PFSK-1 (cell line): ENCODE data around the gene ATRN.

- RRBS: 36% methylated on average over 66 of the region's 100 CpGs
Measured at GRCh38 chr20:3239337-3240369, 663 bp upstream of the SLC4A11 start.

- RRBS: no CpG with 5 or more reads among the region's 7 CpGs
Measured at GRCh38 chr20:3276900-3278234, 38.4 kb upstream of the SLC4A11 start.

GRCh38 chr20:3470317-3471801 lies at the start of gene ATRN:
TSS of gene ATRN (plus strand) at chr20:3471018.
- RRBS: under 1% methylated on average over 39 of the region's 130 CpGs

GRCh38 chr20:3472039-3473014 lies 1.5 kb downstream of the ATRN start:
- RRBS: no CpG with 5 or more reads among the region's 7 CpGs

- RRBS: no CpG with 5 or more reads among the region's 3 CpGs
Measured at GRCh38 chr20:3493969-3494623, 23.3 kb downstream of the ATRN start.

GRCh38 chr20:3560541-3561036 lies 89.8 kb downstream of the ATRN start:
- RRBS: no CpG with 5 or more reads among the region's 2 CpGs

DNA sequence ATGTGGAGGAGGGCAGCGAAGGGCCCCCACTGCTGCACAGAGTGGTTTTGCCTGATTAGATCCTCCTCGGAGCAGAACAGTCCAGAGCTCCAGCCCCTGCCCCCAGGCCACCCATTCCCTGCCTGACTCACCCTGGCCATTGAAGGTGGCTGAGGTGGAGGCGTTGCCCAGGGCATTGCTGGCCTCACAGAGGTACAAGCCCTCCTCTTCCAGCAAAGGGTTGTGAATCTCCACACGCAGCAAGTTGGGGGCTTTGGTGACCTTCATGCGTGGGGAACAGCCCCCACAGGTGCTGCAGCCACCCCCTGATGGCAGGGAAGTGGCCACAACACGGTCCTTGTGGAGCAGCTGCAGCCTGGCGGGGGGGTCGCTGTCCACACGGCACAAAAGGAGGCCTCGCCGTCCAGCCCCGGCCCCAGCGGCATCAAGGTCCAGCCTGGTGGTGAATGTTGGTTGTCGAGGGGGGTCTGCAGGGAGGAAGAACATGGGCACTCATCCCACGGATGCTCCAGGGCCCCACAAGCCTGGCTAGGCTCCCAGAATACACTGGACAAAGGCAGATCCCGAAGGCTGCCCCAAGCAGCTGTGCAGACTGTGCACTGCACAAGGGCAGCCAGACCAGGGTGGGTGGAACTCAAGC lies 14.6 kb downstream of the SIGLEC1 start:
- RRBS: no CpG with 5 or more reads among the region's 16 CpGs

- RRBS: no CpG with 5 or more reads among the region's 8 CpGs
Measured at GRCh38 chr20:3727157-3727718, 5.2 kb upstream of the HSPA12B start.

DNA sequence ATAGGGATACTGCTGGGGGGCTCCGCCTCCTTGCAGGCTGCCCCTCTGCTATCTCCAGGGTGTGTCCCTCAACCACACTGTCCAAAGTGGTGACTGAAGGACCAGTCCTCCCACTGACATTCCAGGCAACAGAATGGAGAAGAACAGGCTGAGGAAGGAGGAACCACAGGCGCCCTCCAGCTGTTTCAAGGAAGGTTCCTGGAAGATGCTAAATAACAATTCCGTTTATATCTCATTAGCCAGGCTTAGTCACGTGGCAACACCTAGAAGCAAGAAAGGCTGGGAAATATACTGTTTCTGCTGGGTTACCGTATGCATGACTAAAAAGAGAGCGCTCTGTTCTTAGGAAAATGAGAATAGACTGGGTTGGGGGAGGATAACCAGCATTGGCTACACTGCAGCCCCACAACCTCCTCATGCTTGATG lies 4.8 kb upstream of the HSPA12B start:
- RRBS: no CpG with 5 or more reads among the region's 6 CpGs

DNA sequence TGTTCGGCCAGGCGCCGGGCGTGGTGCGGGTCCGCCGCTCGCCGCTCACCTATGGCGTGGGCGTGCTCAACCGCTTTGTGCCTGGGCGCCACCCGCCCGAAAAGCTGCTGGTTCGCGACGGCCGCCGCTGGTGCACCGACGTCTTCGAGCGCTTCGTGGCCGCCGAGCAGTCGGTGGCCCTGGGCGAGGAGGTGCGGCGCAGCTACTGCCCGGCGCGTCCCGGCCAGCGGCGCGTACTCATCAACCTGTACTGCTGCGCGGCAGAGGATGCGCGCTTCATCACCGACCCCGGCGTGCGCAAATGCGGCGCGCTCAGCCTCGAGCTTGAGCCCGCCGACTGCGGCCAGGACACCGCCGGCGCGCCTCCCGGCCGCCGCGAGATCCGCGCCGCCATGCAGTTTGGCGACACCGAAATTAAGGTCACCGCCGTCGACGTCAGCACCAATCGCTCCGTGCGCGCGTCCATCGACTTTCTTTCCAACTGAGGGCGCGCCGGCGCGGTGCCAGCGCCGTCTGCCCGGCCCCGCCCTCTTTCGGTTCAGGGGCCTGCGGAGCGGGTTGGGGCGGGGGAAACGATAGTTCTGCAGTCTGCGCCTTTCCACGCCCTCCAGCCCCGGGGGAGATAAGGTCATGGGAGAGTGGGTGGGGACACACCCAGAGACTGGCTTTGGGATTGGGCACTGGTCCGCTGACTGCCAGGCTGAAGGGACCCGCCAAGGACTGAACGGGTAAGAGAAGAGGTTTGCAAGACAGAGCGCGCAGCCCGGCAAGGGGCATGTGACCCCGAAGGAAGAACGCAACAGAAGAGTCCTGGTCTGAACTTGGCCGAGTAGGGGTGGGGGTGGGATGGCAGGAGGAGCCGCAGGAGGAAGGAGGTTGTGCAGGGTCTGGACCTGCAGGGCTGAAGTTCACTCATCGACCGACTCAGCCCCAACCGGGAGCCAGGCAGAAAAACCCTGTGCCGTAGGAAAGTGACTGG lies 15.6 kb downstream of the ADISSP start:
- RRBS: 95% methylated on average over 28 of the region's 107 CpGs

GRCh38 chr20:3768260-3769446 lies 1.1 kb upstream of the ADISSP start:
- RRBS: 2% methylated on average over 28 of the region's 61 CpGs

DNA sequence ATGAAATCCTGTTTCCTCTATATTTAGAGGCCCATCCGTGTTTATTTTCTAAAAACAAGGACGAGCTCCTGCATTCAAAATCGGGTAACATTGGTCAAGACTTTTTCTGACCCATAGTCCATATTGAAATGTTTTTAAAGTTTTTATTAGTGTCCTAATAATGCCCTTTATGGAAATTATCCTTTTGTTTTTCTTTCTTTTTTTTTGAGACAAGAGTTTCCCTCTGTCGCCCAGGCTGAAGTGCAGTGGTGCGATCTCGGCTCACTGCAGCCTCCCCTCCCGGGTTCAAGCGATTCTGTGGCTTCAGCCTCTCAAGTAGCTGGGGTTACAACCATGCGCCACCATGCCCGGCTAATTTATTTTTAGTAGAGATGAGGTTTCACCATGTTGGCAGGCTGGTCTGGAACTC lies 841 bp downstream of the AP5S1 start:
- RRBS: no CpG with 5 or more reads among the region's 10 CpGs

- RRBS: no CpG with 5 or more reads among the region's 9 CpGs
Measured at GRCh38 chr20:3874033-3875058, 14.8 kb upstream of the PANK2 start.

DNA sequence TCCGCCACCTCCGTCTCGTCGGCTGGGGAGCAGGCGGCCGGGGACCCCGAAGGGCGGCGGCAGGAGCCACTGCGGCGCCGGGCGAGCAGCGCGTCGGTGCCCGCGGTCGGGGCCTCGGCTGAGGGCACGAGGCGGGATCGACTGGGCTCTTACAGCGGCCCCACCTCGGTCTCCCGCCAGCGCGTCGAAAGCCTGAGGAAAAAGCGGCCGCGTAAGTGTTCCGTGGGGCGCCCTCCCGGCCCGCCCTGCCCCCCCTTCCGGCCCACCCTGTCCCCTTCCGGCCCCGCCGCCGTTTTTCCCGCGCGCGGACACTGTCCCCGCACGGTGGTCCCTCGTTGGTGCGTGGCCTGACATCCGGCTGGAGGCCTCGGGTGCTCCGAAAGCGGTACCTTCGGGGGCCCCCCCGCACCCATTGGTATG lies 341 bp downstream of the PANK2 start:
- RRBS: under 1% methylated on average over 23 of the region's 55 CpGs

DNA sequence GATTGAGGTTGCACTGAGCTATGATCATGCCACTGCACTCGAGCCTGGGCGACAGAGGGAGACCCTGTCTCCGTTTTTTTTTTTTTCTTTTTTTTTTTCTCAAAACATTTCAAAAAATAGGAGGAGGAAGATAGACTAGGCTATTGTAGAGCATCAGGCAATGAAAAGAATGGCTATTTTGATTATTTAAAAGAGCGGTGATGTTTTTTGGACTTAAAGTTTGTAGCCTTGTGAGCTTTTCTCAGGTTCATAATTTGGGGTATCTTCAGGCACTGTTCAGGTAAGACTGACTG lies 6.2 kb downstream of the PANK2 start:
- RRBS: no CpG with 5 or more reads among the region's 4 CpGs

GRCh38 chr20:3917710-3918466 lies 28.7 kb downstream of the PANK2 start:
- RRBS: no CpG with 5 or more reads among the region's 6 CpGs

GRCh38 chr20:4064130-4065114 lies 49.1 kb upstream of the RNF24 start:
- RRBS: no CpG with 5 or more reads among the region's 15 CpGs

- RRBS: 95% methylated on average over 4 of the region's 17 CpGs
Measured at GRCh38 chr20:4154875-4155429, 6.3 kb downstream of the SMOX start.

DNA sequence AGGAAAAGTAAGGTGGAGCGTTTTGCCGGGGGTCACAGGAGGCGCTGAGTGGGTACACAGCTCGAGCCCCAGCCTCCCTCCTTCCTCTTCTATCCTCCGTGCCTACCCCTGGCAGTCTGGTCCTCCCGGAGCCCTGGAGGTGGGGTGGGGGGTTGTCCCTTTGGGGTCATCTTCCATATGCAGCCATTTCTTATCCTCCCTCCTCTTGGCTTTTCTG lies 34.5 kb downstream of the SMOX start:
- RRBS: 91% methylated on average over 4 of the region's 6 CpGs

- RRBS: no CpG with 5 or more reads among the region's 14 CpGs
Measured at GRCh38 chr20:4661228-4661742, 25.0 kb upstream of the PRNP start.